Measurements from ENCODE around the gene CALU.

- PRO-cap: bidirectional peak, plus-strand start at chr7:128739359, minus-strand start at chr7:128739145
These were observed at the start of gene CALU for GRCh38 chr7:128738897-128740170. Gene CALU (plus strand): TSS chr7:128739359.

DNA sequence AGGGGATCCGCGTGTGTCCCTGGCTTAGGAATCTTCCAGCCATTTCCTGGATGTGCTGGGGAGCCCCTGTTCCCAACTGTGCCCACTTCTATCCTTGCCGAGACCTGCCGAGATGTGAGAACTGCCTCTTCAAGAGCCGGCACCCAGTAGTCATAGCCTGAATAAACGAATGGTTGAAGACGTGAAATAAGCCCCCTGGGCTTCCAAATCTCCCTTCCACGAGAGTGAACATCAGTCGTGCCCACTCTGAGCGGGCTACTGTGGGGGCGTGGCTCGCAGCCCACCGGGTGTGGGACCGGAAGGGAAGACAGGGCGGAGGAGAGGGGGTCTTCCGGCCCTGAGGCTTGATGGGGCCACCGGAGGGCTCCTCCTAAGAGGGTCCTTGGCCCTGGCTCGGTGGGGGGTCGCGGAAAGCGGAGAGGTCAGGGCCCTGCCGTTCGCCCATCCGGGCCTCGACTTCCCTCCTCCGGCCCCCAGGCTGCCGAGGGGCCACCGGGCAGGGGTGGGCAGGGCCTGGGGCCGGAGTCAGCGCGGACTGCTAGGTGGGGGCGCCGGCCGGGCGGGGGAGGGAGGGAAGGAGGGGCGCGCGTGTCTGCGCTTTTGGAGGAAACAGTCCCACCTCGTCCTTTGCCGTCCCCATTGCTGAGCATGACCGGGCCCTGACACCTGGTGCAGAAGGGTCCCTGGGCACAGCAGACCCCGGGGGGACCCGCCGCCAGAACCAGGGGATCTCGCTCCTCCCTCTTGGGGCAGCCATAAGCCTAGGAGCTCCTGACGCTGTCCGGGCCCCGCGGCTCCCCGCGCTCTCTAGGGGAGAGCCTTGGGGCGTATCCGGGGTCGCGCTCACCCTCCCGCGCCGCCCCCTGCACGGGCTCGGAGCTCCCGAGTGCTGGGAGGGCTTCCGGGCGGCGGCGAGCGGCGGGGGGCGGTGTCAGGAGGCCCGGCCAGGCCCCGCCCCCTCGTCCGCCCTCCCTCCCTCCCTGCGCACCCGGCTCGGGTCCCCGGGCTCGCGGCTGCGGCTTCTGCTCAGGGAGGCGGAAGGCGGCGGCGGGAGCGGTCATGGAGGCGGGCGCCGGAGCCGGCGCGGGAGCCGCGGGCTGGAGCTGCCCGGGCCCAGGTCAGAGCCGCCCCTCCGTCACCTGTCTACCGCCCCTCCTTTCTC is 952 bp upstream of the CCDC136 start:
- PRO-cap: bidirectional peak, plus-strand start at position 1,029 of the sequence, minus-strand start at position 809 of the sequence

- PRO-cap: no peak
These were observed 17.7 kb upstream of the FLNC start for GRCh38 chr7:128812477-128812999.

DNA sequence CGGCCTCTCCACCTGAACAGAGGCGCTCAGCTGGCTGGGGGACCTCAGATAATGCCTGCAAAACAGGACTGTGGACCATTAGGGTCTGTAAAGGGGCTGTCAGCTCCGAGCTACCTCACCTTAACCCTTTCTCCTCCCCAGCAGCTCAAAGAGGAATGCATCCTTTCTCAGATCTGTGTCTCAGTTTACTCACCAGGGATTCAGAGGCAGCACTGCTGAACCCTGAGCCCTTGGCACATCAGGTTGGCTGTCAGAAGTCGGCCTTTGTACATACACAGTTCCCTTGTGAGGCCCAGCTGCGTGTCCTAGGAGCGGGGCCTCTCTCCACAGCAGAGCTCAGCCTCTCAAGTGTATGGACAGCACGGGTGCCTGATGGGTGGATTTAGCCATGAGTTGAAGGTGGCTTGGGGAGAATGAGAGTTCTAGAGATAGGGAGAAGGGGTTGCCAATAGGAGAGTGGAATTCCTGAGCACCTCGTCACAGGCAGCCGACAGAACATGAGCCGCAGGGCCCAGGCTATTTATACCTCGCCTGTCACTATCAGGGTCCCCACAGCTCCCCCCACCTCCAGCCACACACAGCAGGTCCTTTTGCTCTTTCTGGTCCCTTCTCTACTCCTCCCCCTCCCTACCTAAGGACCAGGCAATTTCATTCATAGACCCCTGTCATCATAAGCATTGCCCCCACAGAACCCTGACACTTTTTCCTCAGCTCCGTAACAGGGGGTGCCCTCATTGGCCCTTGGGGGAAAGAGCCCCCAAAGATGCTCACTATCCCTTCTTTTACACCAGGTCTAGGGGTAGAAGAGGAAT is 2.1 kb upstream of the FLNC start:
- PRO-cap: no peak

GRCh38 chr7:129371260-129372148 is 62.7 kb upstream of the STRIP2 start:
- PRO-cap: no peak

- PRO-cap: no peak
These were observed 23.9 kb upstream of the STRIP2 start for GRCh38 chr7:129410356-129410608.

GRCh38 chr7:129906852-129907358 is 45.9 kb downstream of the UBE2H start:
- PRO-cap: no peak

GRCh38 chr7:130206141-130206516 is 923 bp upstream of the TMEM209 start:
- PRO-cap: no peak

DNA sequence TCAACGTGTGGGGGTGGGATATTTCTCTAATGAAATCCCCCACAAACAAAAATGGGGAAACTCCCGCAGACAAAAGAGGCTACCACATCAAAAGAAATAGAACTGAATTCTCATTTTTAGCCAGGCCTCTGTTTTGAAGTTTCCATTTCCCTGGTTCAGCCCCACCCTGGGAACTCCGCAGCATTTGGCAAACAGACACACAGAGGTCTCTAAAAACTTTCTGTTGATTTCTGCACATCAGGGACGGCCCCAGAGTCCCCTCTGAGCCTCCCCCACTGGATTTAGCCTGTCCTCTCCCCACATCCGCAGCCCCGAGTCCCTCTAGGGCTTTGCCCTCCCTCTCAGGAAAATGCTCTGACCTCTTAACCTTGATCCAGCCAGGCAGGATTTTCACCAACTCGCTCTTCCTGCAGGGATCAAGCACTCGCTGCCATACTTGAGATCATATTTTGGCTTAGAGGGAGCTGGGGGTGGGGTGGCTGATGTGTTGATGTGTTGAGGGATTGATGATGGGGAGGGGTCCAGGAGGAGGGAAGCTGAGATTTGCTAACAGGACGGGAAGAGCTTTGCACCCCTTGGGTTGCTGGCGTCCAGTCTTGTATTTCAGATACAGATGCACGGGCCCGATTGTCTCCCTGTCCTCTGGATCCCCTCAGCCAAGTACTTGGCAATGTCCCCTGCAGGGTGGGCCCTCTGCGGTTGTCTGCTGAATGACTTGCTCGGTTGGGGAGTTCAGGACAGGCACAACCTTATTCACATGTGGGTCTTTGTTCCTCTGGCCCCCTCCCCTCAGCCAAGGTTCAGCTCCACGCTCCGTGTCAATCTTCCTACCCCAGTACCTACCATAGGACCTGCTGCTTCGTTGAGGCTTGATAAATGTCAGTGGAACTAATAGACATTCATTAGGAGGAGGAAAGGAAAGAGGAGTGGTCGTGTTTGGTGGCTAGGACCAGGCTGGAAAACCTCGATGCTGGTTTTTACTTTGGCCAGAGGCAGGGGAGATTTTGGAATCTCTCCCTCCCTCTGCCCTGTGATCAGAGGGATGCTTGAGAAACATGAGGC is 6.9 kb downstream of the CPA5 start:
- PRO-cap: no peak

DNA sequence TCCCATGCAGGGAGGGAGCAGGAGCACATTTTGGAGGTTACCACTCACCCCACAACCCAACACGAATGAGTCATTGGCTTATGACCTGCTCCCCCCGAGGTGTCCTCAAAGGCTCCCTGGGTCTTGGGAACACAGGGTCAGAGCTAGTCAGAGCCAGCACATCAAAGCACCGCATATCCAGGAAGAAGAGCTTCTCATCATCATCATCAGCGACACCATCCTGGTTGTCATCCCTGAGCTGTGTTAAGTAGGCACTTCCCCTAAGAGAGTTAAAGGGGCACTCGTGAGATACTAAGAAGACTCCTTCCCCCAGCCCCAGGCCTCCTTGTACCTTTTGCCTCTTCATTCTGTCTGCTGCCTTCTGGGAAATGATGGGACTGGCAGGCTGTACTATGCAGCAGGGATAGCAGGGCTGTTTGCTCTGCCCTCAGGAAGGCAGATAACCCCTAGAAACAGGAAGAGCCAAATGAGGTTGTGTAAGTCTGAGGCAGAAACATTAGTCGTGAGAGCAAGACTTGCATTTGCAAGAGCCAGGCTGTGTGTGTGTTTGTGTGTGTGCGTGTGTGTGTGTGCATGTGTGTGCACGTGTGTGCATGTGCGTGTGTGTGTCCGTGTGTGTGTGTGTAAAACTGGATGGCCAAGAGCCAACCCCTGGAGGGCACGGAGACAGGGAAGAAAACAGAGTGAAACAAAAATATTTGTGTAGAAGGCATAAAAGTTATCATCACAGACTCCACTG is 11.0 kb upstream of the CPA1 start:
- PRO-cap: no peak

DNA sequence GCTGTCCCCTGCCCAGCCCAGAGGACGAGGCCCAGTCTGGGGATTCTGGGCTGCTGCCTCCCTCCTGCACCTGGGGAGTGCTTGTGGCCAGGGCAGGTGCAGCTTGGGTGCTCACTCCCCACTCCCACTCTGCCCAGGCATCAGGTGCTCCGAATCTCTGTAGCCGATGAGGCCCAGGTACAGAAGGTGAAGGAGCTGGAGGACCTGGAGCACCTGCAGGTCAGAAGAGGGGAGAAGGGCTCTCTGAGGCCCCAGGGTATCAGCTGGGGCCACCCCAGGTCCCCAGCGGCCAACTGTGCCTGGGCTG is 620 bp downstream of the CPA1 start:
- PRO-cap: no peak

- PRO-cap: no peak
These were observed 18.7 kb upstream of the MEST start for GRCh38 chr7:130473171-130473629.

DNA sequence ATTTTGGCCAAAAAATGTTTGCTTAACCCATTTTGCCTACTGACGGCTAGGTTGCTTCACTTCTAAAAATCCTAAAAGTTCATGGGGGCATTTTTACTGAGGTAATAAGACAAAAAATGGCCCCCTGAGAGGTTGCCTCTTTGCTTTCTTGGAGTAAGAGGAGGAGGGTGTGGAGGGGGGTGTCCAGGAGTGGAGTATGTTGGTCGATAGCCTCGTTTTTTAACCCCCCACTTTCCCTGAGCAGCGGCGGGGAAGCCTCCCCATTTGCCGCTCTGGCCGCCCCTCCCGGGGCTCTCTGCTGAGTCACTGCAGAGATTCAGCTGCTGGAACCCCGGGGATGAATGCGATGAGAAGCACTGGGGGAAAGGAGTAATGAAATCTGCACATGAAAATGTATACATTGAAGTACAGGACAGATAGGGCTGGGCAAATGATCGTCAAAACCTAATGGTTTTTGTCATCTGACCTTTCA is 1.6 kb downstream of the MEST start:
- PRO-cap: no peak

DNA sequence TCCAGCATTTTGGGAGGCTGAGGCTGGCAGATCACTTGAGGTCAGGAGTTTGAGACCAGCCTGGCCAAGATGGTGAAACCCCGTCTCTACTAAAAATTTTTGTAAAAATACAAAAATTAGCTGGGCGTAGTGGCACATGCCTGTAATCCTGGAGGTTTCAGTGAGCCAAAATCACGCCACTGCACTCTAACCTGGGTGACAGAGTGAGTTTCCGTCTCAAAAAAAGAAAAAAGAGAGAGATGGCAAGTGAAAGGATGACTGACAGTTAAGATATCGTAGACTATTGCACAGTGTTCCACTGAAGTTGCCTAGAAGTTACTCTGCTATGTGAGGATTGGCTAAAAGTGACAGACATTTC is 20.6 kb downstream of the MEST start:
- PRO-cap: no peak

DNA sequence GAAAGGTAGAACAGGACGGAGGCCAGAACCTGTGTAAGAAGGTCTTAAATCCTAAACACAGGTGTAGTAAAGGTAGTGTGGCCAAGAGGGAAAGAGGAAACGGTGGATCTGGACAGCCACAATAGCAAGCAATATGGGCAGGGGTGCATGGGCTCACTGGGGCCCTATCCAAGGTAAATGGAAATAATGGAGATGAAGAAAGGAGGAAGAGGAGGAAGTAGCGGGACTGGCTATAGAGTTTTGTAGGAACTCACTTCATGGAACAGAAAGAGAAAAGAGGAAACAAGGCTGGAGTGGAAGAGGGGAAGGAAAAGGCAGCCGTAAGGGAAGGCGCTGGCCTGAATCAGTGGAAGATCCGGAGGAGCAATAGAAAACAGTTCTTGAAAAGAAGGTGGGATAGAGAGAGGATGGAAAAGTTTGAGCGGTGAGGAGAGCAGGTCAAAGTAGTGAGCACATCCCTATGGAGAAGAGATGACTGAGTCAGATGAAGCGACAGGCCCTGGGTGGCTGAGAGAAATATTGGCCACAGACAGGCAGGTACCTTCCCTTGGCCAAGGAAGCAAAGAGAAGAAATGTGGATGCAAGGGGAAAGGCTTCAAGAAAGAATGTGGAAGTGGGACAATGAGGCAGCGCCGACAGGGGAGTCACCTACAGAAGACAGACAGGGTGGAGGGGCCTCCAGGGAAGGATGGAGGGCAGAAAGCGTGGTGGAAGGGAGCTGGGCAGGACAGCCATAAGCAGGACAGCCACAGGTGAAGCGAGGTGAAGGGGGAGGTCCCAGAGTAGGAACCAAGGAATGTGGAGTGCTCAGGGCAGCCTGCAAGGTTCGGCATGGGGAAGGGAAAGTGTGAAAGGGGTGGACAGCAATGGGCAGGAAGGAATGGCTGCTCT is 43.0 kb downstream of the MEST start:
- PRO-cap: no peak

DNA sequence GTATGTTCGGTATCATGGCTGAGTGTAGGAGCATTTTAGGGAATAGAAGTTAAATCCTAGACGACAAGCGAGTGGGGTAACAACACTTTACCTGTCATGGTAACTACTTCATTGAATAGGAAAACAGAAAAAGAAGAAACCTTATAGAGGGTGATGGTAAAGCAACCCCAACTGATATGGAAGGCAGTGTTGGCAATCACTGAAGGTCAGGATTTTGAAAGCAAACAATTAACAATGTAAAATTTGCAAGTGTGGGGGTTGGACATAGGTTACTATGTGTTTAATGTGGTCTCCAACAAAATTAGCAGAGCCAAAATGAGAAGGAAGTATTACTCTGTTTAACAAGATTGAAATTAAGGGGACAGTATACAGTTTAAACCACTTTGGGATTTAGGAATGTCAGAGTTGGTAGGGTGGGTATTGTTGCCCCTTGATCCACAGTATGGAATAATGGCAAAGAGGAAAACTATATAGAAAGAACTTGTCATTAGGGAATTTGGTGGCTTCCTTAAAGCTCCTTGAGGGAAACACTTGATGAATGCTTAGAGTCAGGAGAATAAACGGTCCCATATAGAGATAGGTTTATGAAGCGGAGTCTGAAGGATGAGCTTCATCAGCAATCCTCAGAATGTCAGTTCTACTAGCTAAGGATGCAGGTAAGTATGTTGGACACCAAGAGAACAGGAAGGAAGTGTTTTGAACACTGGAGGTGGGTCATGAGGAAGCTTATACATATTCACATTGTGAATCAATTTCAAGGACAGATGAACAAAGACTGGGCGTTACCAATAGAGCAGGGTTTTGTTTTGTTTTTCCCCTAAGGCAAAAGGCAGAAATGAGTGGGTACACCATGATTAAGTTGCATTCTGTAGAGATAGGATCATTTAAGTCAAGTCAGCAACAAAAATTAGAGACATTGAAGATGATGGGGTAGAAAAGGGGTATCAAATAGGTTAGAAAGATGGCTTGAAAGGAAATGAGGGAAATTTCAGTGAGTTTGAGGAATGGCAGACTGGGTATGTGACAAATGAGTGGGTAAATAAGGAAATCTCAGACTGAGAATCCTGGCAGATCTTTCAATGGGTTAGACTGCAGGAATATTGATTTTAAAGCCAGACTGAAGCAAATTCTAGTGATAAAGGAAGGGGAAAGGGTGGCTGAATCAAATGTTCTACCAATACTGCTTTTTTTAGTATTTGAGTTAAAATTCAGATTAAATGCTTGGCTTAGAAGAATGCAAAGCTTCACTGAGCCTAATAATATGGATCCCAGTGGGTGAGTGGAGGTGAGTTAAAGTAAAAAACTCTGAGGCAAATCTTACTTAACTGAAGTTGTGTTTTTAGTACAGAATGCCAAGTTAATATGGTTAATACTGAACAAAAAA is 51.5 kb downstream of the MEST start:
- PRO-cap: no peak

GRCh38 chr7:130876614-130876998 is 142.6 kb upstream of the KLF14 start:
- PRO-cap: no peak

GRCh38 chr7:130877226-130877816 is 143.3 kb upstream of the KLF14 start:
- PRO-cap: no peak

- PRO-cap: no peak
These were observed 164.0 kb upstream of the KLF14 start for GRCh38 chr7:130897854-130898622.

DNA sequence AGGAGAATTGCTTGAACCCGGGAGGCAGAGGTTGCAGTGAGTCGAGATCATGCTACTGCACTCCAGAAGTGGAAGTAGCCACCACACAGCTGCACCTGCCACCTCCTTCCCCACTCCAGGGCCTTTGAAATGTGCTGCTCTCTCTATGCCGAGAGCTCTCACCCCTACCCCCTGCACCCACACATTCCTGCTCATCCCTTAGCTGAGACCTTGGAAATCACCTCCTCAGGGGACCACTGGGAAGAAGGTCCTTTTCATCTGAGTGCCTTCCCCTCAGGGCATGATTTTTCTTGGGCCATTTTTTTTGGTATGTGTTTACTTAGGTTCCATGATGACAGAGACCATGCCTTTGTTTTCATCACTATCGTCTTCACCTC is 166.4 kb upstream of the KLF14 start:
- PRO-cap: no peak

Data from ileum (tissue), 1 donor.